SUDHL5 (cell line): ENCODE results near the genes C11orf68, YIF1A, BRMS1 and PELI3.

GRCh38 chr11:65851038-65851580 lies 6.9 kb downstream of the CFL1 start:
- PRO-cap, result no peak

DNA sequence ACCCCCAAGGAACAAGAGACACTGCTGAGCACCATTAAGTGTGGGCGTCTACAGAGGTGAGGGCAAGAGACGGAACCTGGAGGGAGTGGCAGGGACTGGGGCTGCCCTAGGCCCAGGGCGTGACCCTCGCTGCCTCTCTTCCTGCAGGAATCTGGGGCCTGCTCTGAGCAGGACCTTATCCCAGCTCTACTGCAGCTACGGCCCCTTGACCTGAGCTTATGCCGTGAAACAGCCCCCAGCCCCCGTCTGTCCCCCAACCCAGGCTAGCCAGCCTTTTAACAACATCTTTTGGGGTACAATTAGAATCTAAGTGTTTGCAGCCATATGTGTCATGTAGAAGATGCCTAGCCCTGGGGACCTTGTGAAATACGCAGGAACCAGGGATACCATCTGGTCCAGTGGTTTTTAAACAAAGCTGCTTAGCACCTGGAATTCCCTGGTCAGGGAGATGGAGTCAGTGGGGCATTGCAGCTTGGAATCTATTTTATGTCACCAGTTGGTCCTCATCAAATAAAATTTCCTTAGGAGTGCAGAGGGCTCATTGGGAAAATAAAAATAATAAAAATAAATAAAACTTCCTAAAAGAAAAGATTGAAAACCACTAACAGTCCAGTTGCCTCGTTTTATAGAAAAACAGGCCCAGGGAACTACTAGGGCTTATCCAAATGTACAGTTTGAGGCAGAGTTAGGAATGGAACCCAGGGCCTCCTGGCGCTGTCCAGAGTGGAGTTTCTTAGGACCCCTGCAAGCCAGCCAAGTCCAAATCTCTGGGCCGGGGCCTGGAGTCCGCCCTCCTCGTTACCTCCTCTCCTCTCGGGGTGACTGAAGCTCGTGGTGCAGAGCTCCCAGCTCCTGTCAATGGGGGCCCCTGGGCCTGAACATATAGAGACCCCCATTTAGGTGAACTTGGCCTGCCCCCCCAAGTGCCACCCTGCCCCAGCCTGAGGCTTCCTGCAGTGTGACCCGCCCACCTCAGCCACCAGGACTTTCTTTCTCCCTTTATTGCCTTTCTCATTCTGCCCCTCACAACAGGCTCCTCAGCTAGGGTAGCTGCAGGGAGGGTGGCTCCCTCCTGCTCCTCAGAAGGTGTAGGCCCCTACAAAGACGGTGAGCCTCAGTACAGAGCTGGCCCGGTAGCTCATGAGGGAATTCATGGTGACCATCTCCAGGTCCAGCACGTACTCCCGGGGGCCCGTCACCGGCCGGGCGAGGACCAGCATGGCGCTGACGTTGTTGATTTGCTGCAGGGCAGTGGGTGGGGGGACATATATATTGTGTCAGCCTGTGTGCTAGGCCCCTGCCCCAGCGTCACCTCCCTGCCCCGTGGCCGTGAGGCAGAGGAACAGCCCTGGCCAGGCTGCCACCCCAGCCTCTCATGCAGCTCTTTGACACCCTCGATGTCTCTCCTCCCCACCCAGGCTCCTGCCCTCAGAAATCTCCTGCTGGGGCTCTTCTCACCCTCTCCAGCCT lies 6.1 kb downstream of the MUS81 start:
- PRO-cap, result no peak

GRCh38 chr11:65869582-65870027 lies 3.0 kb downstream of the EFEMP2 start:
- PRO-cap, result no peak

- PRO-cap, result no peak
These were observed 619 bp downstream of the EFEMP2 start for GRCh38 chr11:65871941-65872420.

DNA sequence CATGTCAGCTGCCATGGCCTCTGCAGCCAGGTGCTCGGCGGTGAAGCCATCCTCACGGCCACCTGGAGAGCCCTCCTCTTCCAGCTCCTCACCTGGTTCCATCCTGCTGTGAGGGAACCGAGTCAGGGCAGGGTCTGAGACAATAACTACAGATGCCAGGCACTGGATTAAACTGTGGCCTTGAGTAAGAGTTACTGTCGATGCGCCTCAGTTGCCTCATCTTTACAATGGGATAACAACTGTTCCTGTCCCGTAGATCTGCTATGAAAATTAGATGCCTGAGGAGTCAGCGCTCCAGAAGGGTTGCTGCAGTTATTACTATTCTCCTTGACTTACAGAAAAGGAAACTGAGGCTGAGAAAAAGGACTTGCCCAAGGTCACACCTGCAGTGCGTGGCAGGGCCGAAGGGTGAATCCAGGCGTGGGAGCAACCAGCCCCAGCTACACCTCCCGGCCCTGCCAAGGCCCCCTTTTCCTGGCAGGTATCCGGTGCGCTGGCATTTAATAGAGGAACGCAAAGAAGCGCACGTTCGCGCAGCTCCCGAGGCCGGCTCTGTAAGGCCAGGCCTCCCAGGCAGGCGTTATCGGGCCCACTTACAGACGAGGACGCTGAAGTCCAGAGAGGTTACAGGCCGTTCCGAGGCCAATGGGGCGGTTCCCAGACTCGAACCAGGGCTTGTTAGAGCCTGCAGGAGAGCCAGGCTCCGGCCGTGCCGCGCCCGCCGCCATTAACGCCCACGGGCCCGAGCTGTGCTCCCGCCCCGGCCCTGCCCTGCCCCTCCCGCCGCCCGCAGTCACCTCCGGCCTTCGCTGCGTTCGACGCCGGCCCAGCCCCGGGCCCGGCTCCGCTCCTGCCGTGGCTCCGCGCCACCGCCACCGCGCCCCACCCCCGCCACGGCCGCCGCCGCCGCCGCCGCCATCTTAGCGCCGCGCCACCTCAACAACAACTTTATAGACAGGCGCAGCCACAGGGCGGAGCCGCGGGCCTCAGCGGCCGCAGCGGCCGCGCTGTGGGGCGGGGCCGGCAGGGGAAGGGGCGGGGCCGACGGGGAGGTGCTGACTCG lies at the start of gene C11orf68:
Gene C11orf68 (minus strand): TSS at position 950 of the 1,063 bp plus-strand sequence.
- PRO-cap, result bidirectional peak, plus-strand start outside the sequence, minus-strand start at position 922 of the sequence

GRCh38 chr11:66012929-66013550 lies 1.2 kb downstream of the CST6 start:
- PRO-cap, result no peak

DNA sequence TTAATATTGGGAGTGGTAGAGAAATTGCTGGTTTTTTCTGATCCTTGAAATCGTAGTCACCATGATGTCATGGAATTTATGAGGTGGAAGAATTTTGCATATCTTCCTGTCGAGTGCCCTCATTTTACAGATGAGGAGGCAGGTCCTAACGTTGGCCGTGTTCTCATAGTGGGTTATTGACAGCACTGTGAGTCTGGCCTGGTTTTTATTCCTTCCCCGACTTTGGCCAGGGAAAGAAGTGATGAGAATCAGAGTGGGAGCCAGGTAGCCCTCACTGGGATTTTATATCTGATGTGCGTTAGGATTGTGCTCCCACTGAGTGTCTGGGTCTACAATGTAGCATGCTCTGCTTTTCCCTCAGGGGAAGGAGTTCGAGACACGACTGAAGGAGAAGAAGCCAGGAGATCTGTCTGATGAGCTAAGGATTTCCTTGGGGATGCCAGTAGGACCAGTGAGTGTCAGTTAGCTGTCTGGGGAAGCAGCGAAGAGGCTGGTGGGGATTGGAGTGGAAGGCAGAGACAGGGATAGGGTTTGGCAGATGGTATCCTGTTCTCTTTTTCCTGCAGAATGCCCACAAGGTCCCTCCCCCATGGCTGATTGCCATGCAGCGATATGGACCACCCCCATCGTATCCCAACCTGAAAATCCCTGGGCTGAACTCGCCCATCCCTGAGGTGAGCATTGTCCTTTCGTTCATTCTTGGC lies 8.6 kb upstream of the PACS1 start:
- PRO-cap, result no peak

DNA sequence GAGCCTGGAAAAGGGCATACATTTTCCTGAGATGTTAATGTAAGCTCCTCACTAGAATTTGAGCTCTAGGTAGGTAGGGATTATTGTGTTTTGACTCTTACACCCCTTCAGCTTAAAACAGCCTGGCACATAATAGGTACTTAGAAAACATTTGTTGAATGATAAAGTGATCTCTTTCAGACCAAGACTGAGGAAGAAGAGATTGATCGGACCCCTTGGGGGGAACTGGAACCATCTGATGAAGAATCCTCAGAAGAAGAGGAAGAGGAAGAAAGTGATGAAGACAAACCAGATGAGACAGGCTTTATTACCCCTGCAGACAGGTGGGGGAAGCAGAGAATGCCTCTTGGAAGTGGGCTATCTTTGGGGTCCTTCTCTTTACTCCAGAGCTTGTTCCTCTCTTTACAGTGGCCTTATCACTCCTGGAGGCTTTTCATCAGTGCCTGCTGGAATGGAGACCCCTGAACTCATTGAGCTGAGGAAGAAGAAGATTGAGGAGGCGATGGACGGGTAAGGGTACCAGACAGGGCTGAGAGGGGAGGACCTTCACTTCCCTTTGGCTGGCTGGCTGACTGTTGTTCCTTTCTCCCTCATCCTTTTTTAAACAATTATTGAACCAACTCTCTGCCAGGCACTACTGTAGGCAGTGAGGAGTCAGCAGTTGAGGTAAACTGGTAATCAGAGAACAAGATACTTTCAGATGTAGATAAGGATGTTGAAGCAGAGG lies 6.7 kb upstream of the PACS1 start:
- PRO-cap, result no peak

DNA sequence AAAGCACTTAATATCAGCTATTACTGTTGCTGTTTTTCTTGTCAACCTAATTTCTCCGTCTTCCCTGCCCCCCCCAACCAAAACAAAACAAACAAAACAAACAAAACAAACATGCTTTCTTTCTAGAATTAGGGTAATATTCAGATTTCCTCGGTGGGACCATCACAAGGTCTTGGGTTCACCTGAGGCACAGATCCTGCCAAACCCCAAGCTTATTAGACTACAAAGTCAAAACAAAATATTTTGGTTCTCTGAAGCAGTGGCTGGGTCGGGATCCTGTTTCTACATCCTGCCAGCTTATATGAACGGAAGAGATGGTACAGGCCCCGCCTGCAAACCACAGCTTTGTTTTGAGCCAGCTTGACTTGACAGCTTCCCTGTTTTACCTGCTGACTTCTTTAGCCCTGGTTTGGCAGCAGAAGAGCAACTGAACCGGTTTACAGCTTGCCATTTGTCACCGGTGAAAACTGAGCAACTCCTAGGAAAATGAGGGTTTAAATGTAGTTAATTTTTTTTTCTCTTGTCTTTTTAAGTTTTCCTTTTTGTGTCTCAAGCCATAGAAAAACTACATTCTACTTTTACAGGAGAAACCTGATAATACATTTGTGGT lies 11.4 kb downstream of the PACS1 start:
- PRO-cap, result unidirectional peak, minus-strand start at position 303 of the sequence

DNA sequence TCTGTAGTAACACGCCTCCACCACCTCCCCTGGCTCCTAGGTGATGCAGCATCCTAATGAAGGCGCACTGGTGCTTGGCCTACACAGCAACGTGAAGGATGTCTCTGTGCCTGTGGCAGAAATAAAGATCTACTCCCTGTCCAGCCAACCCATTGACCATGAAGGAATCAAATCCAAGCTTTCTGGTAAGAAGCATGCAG lies 41.5 kb upstream of the KLC2 start:
- PRO-cap, result no peak

- PRO-cap, result no peak
These were observed 10.6 kb upstream of the KLC2 start for GRCh38 chr11:66246910-66247229.

DNA sequence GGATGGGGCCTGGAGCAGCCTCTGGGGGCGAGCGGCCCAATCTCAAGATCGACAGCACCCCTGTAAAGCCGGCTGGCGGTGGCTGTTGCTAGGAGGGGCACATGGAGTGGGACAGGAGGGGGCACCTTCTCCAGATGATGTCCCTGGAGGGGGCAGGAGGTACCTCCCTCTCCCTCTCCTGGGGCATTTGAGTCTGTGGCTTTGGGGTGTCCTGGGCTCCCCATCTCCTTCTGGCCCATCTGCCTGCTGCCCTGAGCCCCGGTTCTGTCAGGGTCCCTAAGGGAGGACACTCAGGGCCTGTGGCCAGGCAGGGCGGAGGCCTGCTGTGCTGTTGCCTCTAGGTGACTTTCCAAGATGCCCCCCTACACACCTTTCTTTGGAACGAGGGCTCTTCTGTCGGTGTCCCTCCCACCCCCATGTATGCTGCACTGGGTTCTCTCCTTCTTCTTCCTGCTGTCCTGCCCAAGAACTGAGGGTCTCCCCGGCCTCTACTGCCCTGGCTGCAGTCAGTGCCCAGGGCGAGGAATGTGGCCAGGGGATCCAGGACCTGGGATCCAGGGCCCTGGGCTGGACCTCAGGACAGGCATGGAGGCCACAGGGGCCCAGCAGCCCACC lies 1.7 kb upstream of the CNIH2 start:
- PRO-cap, result no peak

DNA sequence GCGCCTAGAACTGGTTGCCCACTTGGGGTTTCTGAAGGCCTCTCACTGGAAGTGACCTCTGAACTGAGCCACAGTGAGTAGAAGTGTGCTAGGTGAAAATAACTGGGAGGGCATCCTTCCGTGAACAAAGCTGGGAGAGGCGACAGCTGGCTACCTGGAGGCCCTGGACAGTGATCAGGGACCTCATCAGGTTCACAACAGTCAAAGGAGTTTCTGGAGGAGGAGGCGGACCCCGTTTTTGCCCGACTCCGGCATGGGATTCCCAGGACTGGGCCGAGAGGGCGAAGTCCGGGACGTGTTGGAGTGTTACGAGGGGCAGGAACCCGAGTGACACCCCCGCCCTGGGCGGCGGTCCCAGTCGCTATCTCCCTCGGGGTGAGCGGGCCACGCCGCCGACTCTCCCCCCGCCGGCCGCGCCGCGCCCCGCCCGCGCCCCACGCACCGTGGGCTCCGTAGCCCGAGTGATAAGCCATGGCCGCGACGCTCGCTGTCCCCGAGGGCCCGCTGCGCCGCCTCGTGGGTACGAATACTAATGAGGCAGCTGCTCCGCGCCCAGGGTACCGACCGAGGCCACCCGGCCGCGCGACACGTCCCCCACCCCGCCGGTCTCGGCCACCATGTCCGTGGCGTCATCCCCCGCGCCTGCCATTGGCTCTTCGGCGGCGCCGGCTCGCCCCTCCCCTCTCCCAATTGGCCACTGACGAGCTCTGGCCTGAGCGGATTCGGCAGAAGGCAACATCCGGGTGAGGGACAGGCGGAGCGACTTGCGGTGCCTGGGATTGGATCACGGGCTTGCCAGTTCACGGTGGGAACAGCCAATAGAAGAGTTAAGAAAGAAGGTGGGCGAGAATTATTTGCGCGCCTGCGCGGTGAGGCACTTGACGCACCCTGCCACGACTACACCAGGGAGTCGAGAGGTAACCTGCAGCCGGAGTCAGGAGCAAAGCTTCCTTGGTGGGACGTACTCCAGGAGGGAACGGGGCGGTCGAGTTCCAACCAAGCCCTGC lies at the start of gene YIF1A:
Gene YIF1A (minus strand): TSS at position 631 of the 1,007 bp plus-strand sequence.
- PRO-cap, result unidirectional peak, minus-strand start at position 463 of the sequence; unidirectional peak, minus-strand start at position 531 of the sequence; bidirectional peak, plus-strand start at position 905 of the sequence, minus-strand start at position 619 of the sequence

- PRO-cap, result no peak
These were observed 3.2 kb downstream of the CD248 start for GRCh38 chr11:66313689-66314066.

GRCh38 chr11:66334910-66335476 lies 1.2 kb downstream of the RIN1 start:
- PRO-cap, result no peak

- PRO-cap, result bidirectional peak, plus-strand start at chr11:66345203, minus-strand start at chr11:66345056
These were observed at the start of gene BRMS1 for GRCh38 chr11:66344760-66345671. Gene BRMS1, minus strand, starts transcription at chr11:66345104.

DNA sequence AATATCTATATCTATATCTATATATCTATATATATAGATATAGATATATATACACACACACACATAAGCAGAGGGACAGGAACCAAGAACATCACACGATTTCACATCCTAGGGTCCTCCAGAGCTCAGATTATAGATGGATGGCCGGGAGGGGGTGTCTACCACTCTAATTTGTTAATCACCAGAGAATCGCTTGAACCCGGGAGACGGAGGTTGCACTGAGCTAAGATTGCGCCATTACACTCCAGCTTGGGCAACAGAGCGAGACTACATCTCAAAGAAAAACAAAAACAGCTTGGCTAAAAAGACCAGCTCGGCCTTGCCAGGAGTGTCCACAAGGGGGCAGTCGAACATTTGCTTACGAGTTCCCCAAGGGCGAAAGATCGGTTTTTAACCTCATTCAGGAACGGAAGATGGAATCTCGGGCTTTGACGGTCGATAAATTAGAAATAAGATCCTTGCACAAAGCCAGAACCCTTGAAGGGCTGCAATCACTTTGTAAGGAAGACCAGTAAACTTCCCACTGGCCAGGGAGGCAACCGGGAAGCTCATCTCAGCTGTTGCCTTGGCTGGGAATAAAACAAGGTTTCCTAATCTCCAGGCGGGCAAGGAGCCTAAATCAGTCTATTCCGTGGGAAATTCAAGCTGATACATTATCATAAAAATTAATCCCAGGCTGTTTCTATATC lies 14.6 kb upstream of the SLC29A2 start:
- PRO-cap, result unidirectional peak, plus-strand start at position 399 of the sequence

GRCh38 chr11:66466833-66467638 lies at the start of gene PELI3:
Gene PELI3, plus strand, starts transcription at chr11:66466905.
- PRO-cap, result unidirectional peak, plus-strand start at chr11:66467118

- PRO-cap, result no peak
These were observed 1.0 kb downstream of the PELI3 start for GRCh38 chr11:66467678-66468221.

- PRO-cap, result no peak
These were observed 835 bp upstream of the DPP3 start for GRCh38 chr11:66479044-66480154.